Calu3 (cell line): ENCODE data around the gene CAMKMT.

DNA sequence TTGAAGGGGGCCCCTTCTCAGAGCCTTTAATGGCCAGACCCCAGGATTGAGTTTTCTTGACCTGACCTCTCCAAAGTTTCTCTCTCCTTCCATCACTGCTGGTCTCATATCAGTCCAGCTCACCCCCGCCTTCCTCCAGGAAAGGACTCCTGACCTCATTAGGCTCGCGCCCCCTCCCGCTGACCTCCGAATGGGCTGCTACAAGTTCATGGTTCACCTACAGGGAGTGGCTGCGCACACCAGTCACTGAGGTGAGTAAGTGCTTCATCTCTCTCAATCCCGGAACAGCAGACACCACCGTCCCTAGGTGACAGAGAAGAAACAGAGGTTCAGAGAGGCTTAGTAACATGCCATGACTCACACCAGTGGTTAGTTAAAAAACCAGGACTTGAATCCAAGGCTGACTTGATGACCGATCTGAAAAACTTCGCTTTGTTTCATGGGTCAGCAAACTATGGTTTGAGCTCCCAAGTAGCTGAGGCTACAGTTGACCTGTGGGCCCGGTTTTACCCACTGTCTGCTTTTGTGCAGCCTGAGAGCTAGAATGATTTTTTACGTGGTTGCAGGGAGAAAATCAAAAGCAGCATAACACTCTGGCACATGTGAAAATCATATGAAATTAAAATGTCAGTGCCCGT is 42.0 kb downstream of the ZFP36L2 start:
- PRO-cap, result no peak

DNA sequence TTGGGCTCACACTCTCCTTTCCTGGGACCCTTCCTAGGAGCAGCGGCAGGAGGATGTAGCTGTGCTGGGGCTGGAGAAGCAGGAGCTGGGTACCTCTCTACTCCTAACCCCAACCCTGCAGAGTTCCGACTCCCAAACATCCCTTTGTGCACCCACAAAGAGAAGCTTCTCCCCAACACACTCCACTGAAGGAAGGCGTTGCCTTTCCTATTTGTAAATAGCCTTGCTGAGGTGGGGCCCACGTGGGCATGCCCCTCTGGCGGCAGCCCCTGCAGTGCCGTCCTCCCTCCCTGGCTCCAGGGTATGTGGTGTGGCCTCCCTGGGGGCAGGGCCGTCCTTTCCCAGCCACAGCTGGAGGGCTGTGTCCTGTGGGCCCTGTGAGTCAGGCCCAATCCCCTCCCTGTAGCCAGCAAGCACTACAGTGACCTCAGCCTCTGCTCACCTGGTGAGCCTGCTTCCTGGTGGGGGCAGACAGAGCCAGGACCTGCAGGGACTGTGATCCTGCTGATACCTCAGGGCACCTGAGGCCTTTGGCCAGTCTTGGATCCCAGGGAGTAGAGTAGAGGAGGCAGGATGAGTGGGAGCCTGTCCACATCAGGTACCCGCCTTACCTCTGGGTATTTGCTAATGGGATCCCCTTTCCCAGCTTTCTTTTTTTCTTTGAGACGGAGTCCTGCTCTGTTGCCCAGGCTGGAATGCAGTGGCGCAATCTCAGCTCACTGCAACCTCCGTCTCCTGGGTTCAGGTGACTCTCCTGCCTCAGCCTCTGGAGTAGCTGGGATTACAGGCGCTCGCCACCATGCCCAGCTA is 26.5 kb downstream of the ZFP36L2 start:
- PRO-cap, result bidirectional peak, plus-strand start at position 470 of the sequence, minus-strand start at position 305 of the sequence

GRCh38 chr2:43220957-43221623 is 5.3 kb downstream of the ZFP36L2 start:
- PRO-cap, result no peak

GRCh38 chr2:43225407-43225823 is 991 bp downstream of the ZFP36L2 start:
- PRO-cap, result bidirectional peak, plus-strand start at chr2:43225803, minus-strand start at chr2:43225719

- PRO-cap, result bidirectional peak, plus-strand start at chr2:43227868, minus-strand start at chr2:43227613
These were observed 1.4 kb upstream of the ZFP36L2 start for GRCh38 chr2:43227806-43228248.

DNA sequence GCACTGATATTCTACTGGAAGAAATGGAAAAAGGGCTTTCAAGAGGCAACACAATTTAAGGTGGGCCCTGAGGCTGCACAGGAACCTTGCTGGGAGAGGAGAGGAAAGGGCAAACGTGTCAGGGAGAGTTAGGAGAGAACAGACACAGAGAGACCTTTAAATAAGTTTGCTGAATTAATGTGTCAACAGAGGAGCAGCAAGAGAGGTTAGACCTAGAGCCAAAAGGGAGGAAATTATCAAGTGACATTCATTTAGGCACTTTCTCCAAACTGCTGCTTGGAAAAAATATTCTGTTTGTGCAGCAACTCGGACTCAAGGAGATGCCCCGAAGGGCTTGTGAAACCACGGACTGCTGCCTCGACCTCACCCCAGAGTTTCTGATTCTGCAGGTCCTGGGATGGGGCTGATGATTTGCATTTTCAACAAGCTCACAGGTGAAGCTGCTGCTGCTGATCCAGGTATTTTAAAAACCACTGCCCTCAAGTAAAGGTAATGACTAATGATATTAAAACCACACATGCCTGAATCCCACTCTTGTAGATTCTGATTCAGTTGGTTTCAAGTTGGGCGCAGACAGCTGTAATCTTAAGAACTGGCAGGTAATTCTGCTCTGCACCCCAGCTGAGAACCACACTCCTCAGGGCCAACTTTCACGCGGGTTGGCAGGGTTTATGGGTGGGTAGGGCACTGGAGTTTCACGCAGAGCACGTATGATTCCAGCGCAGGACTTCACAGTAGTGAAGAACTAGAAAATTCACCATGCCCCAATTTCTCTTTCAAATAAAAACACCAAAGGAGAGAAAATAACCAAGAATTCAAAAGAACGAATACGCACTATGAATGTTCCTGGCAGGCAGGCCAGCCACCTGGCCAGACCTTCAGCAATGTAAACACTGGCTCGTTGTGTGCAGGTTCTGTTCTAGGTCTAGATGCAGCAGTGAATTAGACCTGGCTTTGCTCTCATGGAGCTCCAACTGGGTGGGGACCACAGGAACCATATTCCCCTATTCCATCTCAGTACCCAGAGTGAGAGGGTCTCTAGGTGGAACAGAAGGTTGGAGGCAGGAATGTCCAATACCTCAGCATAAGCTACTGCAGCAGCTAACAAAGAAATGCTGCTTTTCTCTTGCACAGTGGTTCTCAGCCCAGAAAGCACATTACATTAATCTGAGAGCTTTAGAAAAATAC is 74.5 kb upstream of the ZFP36L2 start:
- PRO-cap, result no peak

DNA sequence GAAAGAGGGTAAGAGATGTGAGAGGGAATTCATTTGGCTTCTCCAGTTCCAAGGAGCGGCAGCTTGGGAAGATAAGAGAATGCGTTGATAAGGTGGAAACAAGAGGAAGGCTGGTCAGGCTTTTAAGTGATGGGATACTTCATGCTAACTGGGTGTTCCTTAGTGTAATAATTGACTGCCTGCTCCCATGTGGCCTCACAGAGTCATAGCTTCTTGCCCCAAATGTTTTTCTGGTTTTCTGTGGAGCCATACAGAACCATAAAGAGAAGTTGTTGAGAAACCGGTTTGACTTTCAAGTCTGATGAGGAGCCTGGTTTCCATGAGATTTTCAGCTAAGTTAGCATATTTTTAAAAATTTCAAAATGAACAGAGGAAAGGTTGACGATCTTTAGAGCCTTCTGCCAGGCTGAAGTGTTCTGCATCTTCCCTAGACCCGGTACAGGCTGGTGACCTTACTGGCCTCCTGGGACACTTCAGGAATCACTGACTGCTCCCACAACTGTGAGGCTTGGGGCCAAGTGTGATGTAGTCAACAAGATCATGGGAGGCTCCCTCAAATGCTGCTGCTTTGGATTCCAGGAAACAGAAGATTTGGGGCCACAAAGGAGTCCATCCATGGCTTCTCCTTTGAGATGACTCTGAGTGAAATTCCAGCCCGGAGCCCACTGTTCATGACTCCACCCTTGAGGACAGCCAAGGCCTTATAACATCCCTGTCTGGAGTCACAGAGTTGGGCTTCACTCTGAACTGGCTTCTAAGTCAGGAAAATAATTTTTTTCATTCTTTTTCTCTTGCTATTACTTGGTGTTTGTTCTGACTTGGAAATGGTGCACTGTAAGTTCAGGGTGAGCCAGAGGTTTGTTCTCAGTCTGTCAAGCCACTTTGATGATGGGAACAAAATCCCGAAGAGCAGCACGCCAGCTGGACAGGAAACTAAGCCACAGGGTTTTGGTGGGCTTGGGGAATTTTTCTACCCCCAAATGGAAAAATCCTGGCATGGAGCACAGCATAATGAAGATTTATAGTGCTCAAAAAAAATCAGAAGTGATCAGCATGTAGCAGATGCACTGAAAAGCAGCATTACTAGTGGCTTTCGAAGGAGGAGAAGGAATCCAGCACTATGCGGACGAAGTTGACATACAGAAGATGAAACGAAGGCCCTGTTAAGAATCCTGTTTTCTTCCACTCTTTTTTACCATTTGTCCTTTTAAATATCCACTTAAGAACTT is 97.9 kb upstream of the ZFP36L2 start:
- PRO-cap, result no peak

GRCh38 chr2:43402323-43402979 is 176.0 kb upstream of the ZFP36L2 start:
- PRO-cap, result no peak

- PRO-cap, result no peak
These were observed 169.5 kb downstream of the THADA start for GRCh38 chr2:43426108-43426906.

- PRO-cap, result no peak
These were observed 109.3 kb downstream of the THADA start for GRCh38 chr2:43486351-43487070.

- PRO-cap, result no peak
These were observed 101.9 kb downstream of the THADA start for GRCh38 chr2:43493792-43494496.

DNA sequence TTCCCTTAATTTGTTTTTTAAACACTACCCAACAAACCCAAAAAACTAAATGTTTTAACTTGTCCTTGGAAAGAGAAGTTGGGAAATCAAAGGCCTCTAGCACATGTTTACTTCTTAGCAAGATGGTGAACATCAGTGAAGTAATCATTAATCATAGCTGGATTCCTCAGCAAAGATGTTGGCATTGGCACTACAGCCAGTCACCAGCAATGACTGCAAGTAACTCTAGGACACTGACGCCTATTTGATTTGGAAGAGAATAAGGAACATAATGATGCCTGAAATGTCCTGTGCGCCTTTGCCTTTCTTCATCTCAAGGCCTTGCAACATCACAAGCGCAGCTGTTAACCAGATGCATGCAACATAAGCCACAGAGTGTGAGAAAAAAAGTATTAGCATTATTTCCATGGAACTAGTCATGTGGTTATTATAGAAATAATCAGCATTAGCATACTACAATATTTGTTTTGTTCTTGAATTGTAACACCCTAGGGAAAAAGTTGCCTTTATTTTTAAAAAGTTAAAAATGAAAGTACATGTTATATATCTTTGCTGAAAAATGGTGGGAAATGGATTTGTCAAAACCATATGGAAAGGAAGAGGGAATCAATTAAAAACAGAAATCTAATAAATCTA is 55.7 kb downstream of the THADA start:
- PRO-cap, result no peak

GRCh38 chr2:43666402-43666601 is 9.9 kb downstream of the C1GALT1C1L start:
- PRO-cap, result no peak

- PRO-cap, result no peak
These were observed 5.6 kb downstream of the ABCG8 start for GRCh38 chr2:43844301-43844815.

DNA sequence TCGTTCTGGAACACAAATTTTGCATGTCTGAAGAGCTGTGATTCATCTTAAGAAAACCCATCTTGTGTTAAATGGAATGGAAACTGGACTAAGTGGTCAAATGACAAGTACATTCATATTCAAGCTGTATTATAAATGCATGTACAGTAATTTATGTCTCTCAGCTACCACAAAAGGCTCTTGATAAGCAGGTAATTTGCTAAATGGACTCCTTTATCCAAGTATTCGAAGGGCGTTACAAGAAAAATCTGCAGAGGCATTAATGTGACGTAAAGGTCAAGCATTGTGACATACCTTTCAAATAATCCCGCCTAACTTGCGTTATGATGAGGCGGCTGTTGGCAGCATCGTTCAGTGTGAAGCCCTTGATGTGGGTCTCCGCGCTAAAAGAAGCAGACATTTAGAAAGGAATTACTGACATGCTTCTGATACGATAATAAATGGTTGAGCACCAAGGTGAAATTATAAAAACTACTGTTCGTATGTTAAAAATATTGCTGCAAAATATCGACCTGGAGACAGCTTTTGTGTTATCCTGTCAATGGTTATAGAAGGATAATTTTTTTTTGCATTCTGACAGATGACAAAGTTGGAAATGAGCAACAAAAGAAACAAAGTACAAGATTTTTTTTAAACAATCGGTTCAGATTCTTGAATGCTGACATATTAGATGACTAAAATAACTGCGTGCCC is 66.8 kb downstream of the ABCG8 start:
- PRO-cap, result no peak

GRCh38 chr2:44237232-44237556 is 38.1 kb upstream of the SLC3A1 start:
- PRO-cap, result no peak

- PRO-cap, result bidirectional peak, plus-strand start at chr2:44362002, minus-strand start at chr2:44361492
These were observed at the start of gene CAMKMT for GRCh38 chr2:44361324-44362371. Gene CAMKMT (plus strand): TSS chr2:44361947.

DNA sequence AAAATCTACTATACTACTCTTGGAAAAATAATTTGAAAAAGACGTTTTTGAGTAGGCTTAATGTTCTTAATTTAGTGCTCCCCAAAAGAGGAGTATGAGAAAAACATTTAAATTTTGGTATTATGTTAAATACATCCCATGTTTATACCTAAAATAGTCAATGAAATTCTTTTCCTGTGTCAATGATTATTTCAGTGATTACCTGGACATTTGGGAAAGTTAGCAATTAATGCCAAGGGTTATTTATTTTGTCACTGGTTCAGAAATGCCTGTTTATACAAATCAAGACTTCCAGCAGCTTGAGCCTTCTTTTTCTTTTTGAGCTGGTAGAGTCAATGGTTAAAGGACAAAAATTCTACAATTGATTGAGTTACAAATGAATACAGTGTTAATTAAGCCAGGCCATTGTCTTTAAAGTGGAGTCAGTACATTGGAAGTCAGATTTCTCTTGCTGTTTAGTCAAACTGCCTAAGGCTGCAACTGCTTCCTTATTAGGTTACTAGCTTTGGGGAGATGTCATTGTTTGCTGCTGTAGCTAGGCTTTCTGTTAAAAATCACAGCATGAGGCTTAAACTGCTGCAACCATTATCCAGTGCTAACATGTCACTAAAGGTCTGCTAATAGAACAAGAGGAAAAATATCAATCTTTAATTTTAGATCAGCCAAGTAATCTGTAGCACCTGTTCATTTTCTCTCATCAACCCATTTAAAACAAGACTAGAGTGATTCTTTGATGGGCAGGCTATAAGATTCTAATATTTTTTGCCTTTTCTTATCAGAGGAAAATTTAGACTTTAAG is 182.5 kb downstream of the CAMKMT start:
- PRO-cap, result no peak

GRCh38 chr2:45332556-45333189 is 278.4 kb downstream of the SRBD1 start:
- PRO-cap, result no peak

- PRO-cap, result unidirectional peak, plus-strand start at chr2:45643848
These were observed 7.9 kb upstream of the PRKCE start for GRCh38 chr2:45643484-45644109.